Metastatic Liver Carcinoma in the Adrenal Gland (tissue), 2 donors: ENCODE measurements around the gene RPS24.

- PRO-cap, 2 experiments, result no peak in any of the 2 experiments
Observed at GRCh38 chr10:77845035-77845557, 81.5 kb downstream of the DLG5 start.

DNA sequence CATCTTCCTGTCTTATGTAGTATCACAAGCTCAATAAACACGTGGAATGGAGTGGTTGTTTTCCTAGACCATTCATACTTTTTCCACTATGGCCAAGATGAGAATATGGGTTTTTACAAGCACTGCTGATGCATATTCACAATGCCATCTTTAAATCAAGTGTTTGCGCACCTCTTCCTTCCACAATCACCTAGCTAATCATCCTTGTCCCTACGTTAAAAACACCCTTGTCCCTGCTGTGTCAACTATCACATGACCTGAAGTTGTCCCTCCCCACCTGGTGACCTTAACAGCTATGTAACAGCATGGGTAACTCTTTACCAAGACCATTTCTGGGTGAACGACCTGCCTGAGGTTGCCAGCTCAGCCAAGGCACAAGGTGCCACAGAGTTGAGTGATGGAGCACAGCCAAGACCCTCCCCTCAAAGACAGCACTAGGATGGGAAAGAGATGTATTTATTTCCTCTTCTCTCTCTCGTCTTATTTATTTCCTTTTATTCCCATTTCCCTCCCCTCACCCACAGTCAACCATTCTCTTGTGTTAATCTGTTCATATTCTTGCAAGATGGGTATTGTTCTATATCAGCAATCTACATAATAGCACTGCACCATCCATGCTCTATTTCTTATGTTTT is 21.1 kb downstream of the DLG5 start:
- PRO-cap, 2 experiments, result no peak in any of the 2 experiments

- PRO-cap, 2 experiments, result no peak in any of the 2 experiments
Observed at GRCh38 chr10:77943024-77943894, 16.7 kb upstream of the DLG5 start.

- PRO-cap, 2 experiments, result no peak in any of the 2 experiments
Observed at GRCh38 chr10:77967477-77967973, 41.0 kb upstream of the DLG5 start.

DNA sequence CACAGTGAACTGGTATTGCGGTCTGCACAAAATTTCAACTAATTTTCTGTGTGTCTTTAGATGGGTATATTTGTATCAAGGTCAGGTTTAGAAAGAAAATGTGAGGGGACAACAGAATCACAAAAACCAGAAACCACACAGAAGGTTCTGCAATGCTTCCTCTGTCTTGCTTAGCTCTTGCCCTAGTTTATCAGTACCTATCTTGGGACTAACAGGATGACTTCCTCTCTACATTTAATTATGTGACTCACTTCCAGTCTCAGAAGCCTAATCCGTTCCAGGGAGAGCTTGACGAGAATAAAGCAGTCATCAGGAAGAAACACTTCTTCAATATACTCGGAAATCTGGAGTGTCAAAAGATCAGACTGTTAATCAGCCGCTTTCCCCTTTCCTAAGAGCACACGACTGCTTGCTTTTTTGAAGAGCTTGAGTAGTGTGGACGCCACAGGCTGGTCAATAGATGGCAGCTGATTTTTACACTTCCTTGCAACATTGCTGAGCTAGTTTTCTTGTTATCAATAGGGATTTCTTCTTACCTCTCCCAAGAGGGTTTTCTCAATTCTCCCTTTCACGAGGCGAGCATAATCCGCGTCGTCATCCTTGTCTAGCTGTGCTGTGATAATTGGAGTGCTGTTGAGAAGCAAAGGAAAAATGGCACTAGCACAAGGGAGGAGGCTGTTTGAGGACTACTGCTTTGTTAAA is 45.5 kb downstream of the POLR3A start:
- PRO-cap, 2 experiments, result no peak in any of the 2 experiments

DNA sequence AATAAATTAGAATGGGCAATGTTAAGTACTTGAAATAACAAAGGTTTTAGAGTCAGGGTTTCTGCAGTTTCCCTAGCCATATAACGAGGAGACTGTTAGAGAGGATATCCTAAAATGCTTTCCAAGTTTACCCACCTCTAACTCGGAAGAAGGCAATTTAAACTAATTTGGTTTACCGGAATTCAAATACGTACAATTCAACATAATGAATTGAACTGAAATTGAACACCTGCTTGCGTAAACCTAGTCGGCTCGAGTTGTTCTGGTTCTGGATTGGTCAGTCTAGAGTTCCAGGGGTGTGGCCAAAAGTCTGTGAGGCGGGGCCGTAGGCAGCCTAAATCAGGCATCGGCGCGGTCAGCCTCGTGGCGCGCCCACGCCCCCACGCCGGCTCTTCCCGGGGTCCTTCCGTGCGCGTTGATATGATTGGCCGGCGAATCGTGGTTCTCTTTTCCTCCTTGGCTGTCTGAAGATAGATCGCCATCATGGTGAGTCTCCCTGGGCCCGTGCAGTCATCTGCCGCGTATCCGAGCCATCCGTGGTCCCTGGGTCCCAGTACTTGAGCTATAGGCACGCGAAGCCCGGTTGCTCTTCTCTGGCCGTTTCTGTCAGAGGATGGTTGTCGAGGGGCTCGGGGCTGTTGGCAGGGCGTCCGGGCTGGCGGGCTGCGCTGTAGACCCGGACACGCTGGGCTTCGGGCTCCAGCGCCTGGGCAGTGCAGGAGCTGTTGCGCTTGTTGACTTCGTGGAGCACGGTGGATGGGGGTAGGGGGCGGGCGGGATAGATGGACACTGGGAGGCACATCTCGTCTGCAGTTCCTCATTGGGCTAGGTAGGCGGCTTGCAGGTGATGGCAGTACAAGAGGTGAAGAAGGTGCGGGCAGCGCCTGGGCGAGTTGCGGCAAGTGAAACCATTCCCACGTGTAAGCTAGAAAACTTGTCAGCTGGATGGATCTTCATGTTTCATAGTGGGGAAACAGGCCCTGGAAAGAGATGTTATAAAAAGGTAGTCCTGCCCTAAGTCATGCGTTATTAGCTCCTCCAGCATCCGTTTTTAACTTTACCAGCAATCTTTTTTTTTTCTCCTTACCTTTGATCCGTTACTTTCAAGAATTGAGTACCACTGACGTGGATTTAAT is at the start of gene RPS24:
RPS24 (plus strand) TSS at position 445 of the 1,136 bp plus-strand sequence.
- PRO-cap, 2 experiments, result peak in 2 of 2 experiments; most common plus-strand start position 445 of the sequence (in 2)

- PRO-cap, 2 experiments, result no peak in any of the 2 experiments
Observed at GRCh38 chr10:78041694-78042711, 8.3 kb downstream of the RPS24 start.

DNA sequence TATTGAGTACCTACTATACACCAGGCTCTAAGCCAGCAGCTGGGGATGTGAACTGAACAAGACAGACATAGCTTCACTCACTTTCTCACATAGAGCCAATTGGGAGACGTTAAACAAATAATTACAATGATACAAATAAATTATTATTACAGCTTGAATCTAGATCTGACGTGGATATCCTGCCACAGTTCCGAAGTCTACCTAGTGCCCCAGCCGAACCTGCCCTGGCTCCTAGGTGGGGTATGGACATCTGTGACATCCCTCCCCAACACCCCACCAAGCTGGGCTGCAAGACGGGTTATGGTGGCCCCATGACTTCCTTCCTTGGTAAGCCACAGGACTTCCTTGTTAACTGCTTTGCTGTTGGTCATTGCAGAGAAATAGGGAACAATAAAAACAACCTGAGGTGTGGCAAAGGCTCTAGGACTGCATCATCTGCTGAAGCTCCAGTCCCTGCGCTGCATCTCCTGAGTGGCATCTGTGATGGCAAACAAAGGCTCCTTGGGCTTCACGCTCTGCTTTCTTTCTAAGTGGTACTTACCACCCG is 216.5 kb downstream of the RPS24 start:
- PRO-cap, 2 experiments, result no peak in any of the 2 experiments

DNA sequence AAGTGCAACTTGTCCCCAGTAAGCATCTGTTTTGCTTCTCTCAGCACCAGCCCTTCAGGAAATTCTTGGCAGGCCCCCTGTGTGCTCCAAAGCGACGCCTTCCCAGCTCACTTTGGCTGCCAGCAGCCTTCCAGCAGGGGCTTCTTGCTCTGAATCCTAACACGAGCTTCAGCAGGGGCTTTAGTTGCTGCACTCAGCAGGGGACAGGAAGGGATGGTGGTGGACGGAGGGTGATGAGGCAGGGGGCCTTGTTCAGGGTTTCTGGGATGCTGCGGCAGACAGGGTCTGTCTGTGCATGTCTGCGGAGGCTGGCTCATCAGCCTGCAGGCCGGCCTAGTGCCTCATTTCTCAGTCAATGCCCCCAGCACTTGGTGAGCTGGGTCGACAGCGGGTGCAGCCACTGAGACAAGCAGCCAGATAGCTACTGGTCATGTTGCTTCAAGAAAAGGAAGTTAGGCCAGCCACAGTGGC is 368.3 kb downstream of the RPS24 start:
- PRO-cap, 2 experiments, result no peak in any of the 2 experiments

GRCh38 chr10:78446966-78447315 is 413.3 kb downstream of the RPS24 start:
- PRO-cap, 2 experiments, result peak in 2 of 2 experiments; most common plus-strand start chr10:78447227 (in 2)

DNA sequence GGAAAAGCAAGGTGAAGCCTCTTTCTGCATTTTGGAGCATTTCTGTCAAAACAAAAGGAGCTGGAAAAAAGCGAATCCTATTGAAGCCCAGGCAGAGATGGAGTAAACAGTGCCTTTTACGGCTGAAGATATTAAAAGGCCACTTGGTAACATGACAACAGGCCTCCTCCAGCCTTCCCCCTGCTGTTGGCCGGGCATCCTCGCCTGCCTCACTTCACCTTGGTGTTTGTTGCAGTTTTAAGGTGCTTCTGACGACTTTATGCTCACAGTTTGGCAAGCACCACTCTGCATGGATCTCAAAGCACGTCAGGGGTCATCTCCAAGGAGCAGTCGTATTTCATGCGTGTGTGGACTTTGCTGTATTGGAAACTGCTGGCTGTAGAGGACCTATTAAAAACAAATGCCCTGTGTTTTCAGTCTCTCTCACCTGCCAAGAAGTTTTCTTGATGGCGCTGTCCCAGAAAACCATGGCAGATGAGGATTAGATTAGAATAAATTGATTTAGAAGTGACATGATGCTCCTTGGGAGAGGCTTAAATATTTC is 483.1 kb downstream of the RPS24 start:
- PRO-cap, 2 experiments, result no peak in any of the 2 experiments

GRCh38 chr10:78518542-78518919 is 484.9 kb downstream of the RPS24 start:
- PRO-cap, 2 experiments, result no peak in any of the 2 experiments

GRCh38 chr10:78774632-78774922 is 294.2 kb upstream of the ZMIZ1 start:
- PRO-cap, 2 experiments, result peak in 1 of 2 experiments; most common plus-strand start chr10:78774765 (in 1)

- PRO-cap, 2 experiments, result no peak in any of the 2 experiments
Observed at GRCh38 chr10:78777160-78778357, 291.2 kb upstream of the ZMIZ1 start.

- PRO-cap, 2 experiments, result no peak in any of the 2 experiments
Observed at GRCh38 chr10:78977719-78978488, 90.9 kb upstream of the ZMIZ1 start.

- PRO-cap, 2 experiments, result no peak in any of the 2 experiments
Observed at GRCh38 chr10:79078612-79079592, 10.1 kb downstream of the ZMIZ1 start.

DNA sequence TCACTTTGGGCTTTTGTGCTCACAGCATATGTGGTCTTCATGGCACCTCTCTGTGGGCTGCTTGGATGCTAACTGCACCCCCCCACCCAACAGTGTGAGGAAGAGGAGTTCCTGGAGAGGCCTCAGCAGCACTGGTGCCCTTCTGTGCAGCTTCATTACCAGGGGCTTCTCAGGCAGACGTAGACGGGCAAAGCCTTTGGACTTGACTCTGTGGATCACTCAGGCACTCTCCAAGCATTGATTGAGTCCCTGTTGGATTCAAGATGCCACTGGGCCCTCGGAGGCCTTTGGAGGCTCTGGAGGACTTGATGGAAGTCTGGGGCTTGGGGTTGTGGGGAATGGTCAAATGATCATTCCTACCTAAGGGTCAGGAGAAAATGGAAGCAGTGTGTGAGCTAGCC is 29.0 kb downstream of the ZMIZ1 start:
- PRO-cap, 2 experiments, result no peak in any of the 2 experiments

DNA sequence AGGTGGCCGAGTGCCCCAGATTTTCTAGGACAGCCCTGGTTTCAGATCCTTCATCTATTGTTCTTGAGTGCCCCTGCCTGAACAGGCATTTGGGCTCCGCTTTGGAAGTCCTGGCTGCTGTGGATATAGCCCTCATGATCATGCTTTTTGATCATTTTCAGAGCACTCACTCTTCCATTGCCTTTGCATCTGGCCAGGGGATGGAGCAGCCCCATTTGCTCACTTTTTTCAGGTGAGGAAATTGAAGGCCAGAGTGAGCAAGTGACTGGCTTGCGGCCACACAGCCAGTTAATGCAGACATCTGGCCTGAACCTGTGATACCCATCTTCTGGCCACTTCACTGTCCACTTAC is 38.1 kb downstream of the ZMIZ1 start:
- PRO-cap, 2 experiments, result no peak in any of the 2 experiments

GRCh38 chr10:79136241-79136994 is 67.7 kb downstream of the ZMIZ1 start:
- PRO-cap, 2 experiments, result no peak in any of the 2 experiments

GRCh38 chr10:79149274-79149539 is 80.4 kb downstream of the ZMIZ1 start:
- PRO-cap, 2 experiments, result no peak in any of the 2 experiments